Bronchus fibroblast of lung (primary cell): ENCODE results near the genes ALAS2 and VSIG4.

DNA sequence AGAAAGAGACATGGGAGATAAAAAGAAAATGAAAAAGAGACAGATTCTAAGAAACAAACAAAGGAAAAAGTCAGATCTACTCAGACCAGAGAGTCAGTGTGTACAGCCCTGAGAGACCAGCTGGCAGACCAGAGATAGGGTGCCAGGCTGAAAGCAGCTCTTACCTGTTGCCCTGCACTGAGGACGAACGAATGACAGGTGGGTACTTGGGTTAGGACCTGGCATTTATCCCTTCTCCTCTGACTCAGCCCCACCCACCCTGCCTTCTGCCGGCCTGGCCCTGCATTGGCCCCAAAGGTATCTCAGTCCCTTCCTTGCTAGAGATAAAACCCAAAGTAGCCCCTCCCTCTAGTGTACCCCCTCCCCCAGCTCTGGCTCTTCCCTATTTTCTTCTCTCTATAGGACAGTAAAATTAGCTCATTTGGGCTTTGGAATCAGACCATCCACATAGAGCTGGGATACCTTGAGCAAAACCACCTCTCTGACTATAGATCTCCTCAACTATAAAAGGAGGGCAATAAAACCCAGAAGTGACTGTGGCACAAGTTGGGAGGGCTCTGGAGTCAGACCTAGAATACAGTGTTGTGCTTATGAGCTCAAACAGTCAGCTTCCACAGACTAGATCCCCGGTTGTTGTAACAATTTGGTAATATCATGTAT is at the start of gene ALAS2:
TSS of gene ALAS2 (minus strand) at position 200 of the 660 bp plus-strand sequence.
- RAMPAGE, long total RNA, result no peak

DNA sequence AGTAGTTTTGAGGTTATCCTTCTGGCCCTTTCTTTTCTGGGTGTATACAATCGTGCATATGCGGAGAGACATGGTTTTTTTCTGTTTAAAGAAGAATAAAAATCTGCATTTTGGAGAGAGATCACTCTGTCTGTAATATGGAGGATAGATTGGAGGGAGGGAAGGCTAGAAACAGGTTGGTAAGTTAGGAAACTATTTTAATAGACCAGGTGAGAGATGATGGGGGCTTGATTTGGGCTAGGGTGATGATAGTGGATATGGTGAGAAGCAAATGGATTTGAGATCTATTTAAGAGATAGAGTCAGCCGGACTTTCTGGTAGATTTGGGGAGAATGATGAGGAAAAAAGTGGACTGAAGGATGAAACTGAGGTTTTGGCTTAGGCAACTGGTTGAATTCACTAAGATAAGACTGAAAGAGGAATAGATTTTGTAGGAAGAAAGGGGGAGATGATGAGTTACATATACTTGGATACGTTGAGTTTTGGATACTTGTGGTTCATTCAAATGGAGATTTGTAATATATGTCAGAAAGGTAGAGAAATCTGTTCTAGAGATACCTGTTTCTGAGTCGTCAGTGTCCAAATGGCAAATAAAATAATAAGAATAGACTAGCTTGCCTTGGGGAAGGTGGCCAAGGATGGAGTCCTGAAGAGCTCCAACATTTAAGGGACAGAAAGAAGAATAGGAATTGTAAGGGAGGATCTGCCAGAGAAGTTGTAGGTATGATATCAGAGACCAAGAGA is 8.9 kb downstream of the RRAGB start:
- RAMPAGE, long total RNA, result no peak

GRCh38 chrX:56813171-56814005 is 84.3 kb downstream of the NBDY start:
- RAMPAGE, long total RNA, result no peak

DNA sequence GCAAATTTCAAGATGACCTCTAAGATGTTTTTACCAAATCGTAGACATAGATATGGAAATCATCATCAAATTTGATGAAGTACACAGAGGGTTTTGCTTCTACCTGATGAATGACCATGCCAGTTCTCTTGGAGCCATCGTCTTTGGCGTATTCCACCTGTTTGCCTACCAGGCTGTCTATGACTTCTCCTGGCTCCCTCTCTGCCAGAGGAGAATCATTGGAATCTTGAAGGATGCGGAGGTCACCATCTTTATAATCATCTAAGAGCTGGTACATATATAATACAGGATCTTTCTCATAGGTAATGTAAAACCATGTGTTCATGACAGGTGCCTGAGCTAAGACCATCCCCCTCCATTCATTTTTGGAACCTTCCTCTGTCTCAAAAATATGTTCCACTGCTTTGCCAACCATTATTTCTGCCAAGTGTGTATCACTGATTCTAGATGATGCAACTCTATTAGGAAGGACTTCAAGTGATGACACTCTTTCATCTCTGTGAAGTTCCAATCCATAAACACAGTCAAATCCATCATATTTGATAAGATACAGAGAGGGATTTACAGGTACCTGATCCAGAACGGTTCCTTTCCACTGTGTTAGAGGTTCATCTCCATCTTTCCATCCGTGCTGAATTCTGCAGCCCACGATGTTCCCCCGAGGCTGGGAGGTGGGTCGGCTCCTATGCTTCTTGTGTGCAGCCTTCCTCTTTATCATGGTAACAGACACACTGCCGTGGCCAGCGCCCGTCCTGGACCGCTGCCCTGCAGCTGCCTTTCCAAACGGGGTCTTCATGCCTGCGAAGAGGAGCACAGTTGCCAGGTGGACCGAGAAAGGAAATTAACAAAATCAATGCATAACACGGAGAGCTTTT is 952 bp downstream of the SPIN3 start:
- RAMPAGE, long total RNA, result no peak

DNA sequence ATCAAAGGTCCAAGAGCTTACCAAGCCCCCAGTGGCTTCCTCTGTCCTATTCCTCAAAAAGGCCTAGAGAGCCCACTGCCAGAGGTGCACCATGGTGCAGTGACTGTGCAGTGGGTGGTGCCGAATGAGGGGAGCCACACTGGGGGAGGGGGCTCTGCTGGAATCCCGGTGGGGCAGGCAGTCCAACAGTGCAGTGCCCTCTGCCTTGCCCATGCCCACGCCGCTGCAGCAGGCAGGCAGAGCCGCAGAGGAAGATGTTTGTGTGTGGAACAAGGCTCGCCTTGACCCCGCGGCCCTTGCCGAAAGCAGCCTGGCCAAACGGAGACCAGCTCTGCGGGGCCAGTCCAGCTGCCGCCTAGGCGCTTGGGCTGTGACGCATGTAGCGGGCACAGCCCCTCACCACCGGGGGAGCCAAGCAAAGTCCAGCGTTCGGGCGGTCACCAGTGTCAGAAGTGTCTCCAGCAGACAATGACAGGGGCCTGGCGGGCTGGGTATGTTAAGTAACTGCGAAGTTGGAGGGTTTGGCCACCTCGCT is 1.4 kb downstream of the AMER1 start:
- RAMPAGE, long total RNA, result no peak

DNA sequence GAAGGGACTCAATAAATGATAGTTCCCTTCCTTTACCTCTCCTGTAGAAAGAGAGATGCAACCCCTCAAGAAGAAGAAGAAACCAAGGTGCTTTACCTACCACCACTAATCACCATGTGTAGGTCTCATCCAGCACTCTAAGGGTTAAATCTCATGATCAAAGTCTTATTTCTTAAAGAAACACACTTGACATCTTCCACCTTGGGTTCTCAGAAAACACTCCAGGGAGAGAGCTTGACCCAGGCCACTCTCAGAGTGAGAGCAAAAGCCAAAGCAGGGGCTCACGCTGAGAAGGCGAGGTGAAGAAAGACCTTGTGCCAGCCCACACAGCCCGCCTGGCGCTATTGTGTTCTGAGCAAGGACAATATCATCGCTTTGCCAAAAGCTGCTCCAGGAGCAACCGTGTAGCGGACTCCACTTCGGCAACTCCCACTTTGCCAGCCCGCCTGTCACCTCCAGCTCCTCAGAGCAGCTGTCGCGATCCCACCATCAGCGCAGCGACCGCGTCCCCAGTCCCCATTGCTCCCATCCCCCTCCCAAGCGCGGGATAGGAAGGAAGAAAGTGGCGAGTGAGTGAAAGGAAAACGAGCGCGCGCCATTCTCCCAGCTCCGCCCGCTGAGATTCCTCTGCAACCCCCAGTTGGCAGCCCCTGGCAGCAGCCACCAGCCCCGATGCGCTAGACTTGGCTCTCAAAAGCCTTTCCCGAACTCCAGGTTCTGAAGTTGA is 856 bp downstream of the ZC4H2 start:
- RAMPAGE, long total RNA, result no peak

DNA sequence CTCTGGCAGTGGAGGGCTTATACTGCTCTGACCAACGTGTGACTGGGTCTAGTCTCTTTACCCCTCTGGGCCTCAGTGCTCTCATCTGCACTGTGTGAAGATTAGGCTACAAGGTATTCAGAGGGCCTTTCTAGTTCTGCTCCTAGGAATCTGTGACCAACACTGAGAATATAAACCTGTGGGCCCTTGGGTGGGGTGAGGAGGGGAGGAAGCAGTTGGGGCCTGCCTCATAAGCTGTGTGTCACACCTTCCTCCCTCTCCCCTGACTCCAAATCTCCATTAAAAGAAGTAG is 66.4 kb upstream of the MSN start:
- RAMPAGE, long total RNA, result no peak

GRCh38 chrX:65847420-65847926 is 180.0 kb downstream of the MSN start:
- RAMPAGE, long total RNA, result no peak

- RAMPAGE, long total RNA, result no peak
Measured at GRCh38 chrX:66021943-66022506, 17.9 kb downstream of the VSIG4 start.

- RAMPAGE, long total RNA, result no peak
Measured at GRCh38 chrX:66039934-66040499, at the start of gene VSIG4. TSS of gene VSIG4 (minus strand) at chrX:66040080.

DNA sequence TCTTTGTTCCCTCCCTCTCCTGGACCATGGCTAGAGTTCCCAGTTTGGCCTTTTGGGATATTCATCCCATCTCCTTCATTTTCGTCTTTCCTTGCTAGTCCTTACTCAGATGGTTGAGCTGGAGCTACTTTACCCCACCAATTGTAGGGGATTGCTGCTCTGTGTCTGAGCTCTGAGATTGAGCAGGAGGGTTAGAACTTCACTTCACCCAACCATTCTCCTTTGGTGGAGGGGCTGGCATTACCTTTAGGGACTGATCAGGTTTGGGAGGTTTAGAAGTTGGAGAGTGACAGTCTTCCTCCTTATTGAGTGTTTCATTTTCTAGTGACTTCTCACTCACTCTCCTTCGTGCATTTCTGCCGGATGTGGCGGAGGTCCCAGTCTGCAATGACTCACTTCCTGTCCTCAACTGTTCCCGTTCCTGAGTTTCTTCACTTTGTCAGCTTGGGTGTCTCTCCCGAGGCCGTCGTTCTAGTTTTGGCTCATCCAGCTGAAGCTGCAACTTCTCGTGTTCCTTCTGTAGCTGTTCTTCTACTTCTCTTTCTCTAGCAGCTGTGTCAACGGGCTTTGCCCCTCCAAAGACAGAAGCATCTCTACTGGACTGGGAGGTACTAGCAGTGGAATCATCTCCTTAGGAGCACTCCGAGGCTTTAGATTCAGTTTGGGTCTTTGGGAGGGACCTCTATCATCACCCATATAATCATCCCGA is 35.0 kb upstream of the VSIG4 start:
- RAMPAGE, long total RNA, result no peak

GRCh38 chrX:66162092-66163067 is 1.7 kb upstream of the HEPH start:
- RAMPAGE, long total RNA, result no peak

GRCh38 chrX:68499155-68499554 is 304 bp downstream of the YIPF6 start:
- RAMPAGE, long total RNA, result no peak

GRCh38 chrX:68691520-68692298 is 44.2 kb downstream of the STARD8 start:
- RAMPAGE, long total RNA, result no peak

DNA sequence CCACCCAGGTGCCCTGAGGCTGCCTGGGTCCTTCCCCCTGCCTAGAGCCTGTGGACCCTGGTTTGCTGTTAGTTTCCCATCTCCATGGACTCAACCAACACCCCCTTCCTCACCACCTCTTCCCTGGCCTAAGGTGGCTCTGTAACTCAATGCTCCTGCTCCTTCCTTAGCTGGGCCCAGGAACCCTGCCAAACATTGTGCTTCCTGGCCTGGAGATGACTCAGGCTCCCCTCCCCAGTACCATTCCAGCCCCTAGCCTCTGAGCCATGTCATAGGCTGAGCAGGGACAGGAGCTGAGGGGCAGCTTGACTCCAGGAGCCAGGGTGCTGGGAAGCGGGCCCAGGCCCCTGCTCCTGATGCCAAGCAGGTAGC is 100.7 kb downstream of the EFNB1 start:
- RAMPAGE, long total RNA, result no peak

DNA sequence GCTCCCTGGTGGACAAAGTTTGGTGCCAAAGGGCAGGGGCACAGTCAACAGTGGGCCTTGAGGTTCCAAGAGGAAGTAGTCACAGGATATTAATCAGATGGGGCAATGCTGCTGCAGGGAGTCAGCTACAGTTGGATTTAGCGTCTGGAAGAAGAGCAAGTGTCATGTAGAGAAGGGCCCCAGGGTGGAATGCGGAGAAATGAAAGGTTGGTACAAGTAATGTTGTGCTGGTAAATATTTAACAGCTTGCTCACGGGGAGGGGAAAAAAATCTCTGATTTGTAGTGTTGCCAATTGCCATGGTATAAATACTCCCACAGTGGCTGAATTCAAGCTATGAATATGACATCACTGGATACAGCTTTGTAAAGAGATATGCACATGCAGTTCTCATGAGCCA is 139.3 kb downstream of the PJA1 start:
- RAMPAGE, long total RNA, result no peak

GRCh38 chrX:69126604-69127031 is 38.6 kb downstream of the PJA1 start:
- RAMPAGE, long total RNA, result no peak

- RAMPAGE, long total RNA, result no peak
Measured at GRCh38 chrX:69279838-69280037, 114.5 kb upstream of the PJA1 start.

- RAMPAGE, long total RNA, result no peak
Measured at GRCh38 chrX:69615526-69615981, 359 bp upstream of the EDA start.

DNA sequence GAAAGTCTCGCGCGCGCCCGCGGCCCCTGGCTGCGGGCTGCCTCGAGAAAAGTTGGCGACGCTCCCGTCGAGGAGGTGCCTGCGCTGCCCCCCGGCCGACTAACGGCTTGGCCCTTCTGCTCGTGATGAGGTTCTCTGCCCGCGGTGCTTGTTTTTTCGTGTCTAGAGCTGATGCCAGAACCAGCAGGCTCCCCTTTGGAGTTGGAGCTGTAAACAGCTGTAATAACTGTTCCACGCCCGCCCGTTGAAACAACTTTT is 936 bp downstream of the EDA start:
- RAMPAGE, long total RNA, result no peak